Mesenteric fat pad (tissue), 1 donor: ENCODE measurements around the genes UBE2O and RHBDF2.

GRCh38 chr17:76248447-76248817 lies 8.1 kb upstream of the RNF157 start:
- PRO-cap = no peak

GRCh38 chr17:76382640-76383315 lies 1.6 kb upstream of the SPHK1 start:
- PRO-cap = bidirectional peak, plus-strand start at chr17:76383242, minus-strand start at chr17:76383026

DNA sequence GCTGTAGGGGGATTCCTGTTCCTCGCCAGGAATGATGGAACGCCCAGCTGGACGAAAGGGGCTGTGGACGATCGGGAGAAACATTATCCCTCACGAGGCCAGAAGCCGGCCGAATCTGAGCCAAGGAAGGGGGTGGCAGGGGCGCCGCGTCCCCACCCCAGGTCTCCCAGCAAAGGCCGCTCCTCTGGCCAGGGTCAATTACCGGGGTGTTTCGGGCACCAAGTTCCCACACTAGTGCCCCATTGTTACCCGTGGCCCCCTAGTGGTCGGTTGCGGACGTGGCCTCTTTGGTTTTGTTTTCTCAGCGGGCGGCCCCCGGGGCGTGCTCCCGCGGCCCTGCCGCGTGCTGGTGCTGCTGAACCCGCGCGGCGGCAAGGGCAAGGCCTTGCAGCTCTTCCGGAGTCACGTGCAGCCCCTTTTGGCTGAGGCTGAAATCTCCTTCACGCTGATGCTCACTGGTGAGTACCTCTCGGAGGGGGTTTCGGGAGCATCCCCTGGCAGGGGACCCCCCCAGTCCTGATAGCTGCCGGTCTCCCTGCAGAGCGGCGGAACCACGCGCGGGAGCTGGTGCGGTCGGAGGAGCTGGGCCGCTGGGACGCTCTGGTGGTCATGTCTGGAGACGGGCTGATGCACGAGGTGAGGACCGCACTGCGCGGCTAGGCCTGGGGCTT lies 1.4 kb downstream of the SPHK1 start:
- PRO-cap = no peak

DNA sequence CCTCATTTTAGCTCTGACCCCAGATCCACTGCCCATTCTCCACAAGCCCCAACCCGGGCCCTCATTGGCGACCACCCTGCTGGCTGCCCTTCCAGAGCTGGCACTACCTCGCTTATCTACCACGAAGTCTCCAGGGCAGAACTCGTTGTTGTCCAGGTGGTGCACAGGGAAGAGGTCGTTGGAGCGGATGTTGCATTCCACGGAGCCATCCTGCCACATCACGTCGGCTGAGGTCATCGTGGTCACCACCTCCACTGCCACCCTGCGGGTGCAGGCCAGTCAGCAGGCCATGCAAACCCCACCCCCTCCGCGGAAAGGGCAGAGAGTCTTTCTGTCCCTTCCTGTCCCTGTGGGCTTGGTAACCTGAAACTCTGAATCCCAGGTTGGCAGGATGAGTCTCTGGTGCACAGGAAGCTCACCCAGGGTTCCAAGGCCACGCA lies 14.3 kb downstream of the SPHK1 start:
- PRO-cap = no peak

DNA sequence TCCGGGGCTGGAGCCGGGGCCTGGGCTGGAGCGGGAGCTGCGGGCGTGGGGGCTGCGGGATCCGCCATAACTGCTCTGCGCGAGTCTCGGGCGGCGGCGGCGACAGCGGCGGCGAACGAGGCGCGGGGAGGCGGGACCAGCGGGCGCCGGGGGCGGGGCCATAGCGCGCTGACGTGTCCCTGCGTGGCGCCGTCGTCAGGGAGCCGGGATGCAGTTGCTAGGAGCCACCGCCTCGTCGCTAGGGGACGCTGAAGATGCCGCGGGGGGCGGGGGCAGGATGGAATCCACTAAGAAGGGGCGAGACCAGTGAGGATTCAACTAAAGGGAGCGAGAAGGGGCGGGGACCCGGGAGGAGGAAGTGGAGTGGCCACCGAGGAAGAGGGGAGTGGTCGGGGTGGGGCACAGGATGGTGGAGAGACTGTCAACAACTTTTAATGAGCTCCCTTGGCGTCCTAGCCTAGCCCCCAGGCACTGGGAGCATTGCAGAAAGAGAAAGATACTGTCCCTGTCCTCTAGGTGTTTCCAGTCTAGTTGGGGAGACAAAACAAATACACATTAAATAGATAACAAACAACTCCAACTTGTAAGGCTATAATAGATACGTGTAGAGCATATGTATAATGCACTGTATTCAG lies at the start of gene UBE2O:
Gene UBE2O, minus strand, starts transcription at position 79 of the 635 bp plus-strand sequence.
- PRO-cap = unidirectional peak, minus-strand start at position 77 of the sequence

GRCh38 chr17:76500515-76500884 lies 723 bp downstream of the RHBDF2 start:
- PRO-cap = no peak

- PRO-cap = bidirectional peak, plus-strand start at chr17:76501546, minus-strand start at chr17:76501354
These were observed at the start of gene RHBDF2 for GRCh38 chr17:76500885-76501750. Gene RHBDF2, minus strand, starts transcription at chr17:76501423.

- PRO-cap = no peak
These were observed 16.3 kb downstream of the CYGB start for GRCh38 chr17:76521184-76521586.

DNA sequence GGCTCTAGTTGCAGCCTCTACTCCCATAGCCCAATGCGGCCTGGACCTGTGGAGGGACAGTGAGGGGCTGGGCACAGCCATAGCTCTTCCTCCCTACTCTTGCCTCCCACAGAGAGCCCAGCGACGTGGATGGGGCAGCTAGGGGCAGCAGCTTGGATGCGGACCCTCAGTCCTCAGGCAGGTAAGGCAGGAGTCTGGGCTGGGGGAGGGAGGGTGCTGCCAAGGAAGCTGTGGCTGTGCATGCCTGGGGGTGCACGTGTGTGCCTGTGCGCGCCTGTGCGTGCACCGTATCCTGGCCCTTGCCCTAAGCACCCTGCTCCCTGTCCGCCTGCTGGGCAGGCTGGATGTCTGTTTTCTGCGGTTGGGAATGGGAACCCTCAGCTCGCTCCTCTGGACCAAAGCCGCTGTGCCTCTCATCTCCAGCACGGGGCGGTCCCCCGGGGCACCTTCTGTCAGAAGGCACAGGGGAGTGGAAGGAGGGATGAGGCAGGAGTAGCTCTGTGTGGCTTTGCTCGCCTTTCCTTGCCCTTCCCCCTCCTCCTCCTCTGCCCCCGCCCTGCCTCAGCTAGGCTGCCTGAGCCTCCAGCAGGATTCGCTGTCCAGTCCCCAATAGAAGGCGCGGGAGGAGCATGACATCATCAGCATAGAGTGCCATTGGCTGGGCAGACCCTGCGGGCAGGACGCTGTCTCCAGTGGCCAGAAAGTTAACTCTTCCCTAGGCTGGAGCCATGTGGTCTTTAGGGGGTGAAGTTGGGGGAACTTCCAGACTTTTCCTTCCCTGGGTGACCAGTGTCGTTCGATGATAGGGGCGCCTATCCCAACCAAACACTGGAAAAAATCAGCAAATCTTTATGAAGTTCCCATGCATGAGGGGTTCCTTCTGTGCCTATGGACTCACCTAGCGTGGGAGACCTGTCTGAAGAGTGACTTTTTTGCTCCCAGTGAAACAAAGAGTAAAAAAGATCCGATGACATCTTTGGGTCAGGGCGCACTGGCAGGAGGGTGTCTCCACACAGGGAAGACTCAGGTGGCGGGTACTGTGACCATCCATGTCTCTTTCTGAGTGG lies 882 bp downstream of the PRCD start:
- PRO-cap = unidirectional peak, minus-strand start at position 542 of the sequence

GRCh38 chr17:76563444-76563890 lies 22.2 kb downstream of the ST6GALNAC2 start:
- PRO-cap = no peak

DNA sequence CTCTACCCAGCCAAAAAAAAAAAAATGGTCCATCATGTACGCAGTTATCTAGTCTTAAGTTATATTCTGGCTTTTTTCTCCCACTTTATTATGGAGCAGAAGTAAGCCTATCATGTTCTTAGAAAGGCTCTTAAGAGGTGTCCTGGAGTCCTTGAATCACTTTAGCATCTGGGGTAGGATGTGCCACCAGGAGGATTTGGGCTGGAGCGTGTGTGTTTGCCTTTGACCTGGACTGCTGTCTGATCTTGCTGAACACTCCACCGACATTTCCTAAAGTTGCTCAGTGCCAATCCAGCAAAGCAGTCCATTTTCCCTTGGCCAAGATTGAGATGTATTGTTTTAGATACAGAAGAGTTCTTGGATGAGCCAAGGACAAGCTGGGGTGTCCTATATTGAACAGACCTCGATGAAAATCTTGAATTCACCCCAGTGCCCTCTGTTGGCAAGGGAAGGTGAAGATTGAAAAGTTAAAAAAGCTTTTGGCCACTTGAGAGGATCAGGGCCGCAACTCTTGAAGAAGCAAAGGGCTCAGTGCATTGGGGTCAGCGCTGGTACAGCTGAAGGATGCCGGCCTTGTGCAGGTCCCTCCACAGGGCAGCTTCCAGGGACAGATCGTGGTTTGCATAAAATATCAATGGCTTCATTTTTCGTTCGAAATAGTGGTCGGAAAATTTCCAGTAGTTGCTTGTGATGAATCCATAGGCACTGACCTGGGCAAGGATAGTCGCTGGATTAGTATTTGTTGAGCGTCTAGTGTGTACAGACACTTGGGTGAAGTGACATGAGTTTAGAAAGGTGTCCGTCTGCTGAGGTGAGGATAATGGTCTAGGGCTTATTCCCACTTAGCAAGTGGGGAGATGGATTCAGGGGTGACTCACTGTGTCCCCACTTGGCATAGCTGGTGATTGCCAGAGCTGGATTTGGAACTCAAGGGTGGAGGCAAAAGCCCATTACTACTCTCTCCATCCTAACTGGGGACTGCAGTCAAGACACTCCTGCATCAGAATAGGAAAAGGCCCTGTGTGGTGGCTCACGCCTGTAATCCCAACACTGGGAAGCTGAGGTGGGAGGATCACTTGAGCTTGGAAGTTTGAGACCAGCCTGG lies 19.7 kb downstream of the ST6GALNAC2 start:
- PRO-cap = no peak

- PRO-cap = unidirectional peak, plus-strand start at chr17:76585145
These were observed 826 bp downstream of the ST6GALNAC2 start for GRCh38 chr17:76584454-76585613.

- PRO-cap = no peak
These were observed 16.2 kb upstream of the ST6GALNAC2 start for GRCh38 chr17:76601780-76602279.

GRCh38 chr17:76614205-76614535 lies 28.5 kb upstream of the ST6GALNAC2 start:
- PRO-cap = no peak

DNA sequence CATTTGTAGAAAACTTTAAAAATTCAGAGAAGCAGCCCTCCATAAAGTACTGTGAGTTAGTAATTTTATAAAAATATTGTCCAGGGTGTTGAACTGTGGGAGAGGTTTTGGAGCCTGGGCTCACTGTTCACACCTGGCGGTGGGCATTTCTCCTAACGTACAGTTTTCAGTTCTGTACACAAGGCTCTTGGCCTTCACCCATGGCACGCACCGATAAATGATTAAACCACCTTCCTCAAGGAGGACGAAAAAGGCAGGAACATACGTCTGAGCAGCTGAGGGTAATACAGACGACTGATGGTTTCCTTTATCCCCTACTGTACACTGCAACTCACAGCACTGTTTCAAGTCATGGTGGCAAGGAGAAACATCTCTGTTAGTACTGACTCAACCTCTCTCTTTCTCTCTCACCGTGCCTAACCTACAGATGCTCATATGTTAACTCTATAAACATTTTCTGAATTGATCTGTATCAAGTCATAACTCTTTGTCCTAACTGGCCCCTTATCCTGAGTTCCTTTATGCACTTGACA lies 1.5 kb upstream of the ST6GALNAC1 start:
- PRO-cap = no peak

DNA sequence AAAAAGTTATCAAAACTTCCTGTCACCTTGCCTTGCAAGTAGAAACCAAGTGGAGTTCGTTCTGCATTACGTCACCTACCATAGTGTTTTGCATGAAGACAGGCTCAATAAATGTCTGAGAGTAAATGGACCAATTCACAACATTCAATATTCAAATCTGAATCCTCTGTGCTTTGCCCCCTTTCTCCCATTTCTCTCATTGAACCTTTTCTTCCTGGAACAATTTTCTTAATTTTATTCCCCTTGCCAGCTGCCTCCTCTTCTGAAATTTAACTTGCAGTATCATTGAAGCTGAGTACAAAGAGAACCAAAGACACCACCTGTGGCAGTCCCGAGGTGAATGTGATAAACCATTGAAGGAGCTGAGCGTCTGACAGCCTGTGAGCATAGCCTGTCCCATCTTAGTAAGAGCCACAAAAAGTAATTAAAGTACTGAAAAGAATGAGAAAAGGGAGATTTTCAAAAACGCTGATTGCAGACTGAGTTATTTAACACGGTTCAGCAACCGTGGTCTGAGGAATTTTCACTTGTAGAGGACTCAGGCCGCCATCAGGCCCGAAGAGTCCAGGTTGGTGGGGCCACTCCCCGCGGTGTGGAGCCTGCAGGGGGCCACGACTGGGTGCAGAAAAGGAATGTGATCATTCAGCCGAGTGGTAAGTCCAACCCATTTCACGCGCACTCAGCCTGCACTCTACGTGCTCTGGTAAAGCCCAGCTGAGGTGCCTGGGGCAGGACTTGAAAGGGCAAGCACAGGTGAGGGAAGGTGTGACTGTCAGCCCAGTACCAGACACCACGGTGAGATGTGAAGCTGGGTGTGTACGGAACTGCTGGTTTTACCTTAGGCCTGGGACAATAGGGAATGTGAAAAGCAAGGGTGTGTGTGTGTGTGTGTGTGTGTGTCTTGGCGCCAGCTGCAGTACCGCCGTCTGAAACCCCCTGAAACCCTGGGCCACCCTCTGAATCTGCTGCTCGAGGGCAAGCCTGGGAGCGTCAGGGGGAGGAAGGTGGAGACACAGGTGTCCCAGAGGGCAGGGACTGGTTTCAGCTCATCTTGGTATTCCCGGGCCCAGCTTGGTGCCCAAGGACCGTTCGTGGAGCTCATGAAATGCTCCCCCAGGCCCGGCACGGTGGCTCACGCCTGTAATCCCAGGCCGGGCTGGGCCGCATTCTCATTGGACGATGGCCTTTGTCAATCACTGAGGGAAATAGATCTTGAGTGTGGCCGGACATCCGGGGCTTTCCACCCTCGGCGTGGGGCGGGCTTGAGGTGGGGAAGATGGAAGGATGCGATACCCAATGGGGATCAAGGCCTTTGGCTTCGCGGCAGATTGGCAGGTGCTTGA lies 27.4 kb upstream of the ST6GALNAC1 start:
- PRO-cap = no peak

DNA sequence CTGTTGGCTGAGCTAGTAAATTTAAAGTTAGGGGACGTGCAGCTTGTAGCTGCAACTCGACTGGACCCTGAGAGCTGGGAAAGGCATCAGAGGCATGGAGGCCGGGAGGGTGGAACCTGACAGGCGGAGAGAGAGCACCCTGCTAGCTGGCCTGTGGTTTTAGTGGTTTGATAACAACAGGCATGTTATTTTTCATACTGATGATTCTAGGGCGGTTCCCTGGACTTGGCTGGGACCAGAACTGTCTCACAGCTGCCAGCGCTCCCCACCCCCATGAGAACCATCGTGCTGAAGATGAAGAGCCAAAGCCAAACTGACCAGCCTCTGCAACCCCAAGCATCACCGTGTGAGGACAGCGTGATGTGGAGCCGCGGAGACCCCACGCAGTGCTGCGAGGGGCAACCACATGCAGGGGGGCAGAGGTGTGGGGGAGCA lies 28.5 kb downstream of the MXRA7 start:
- PRO-cap = no peak

DNA sequence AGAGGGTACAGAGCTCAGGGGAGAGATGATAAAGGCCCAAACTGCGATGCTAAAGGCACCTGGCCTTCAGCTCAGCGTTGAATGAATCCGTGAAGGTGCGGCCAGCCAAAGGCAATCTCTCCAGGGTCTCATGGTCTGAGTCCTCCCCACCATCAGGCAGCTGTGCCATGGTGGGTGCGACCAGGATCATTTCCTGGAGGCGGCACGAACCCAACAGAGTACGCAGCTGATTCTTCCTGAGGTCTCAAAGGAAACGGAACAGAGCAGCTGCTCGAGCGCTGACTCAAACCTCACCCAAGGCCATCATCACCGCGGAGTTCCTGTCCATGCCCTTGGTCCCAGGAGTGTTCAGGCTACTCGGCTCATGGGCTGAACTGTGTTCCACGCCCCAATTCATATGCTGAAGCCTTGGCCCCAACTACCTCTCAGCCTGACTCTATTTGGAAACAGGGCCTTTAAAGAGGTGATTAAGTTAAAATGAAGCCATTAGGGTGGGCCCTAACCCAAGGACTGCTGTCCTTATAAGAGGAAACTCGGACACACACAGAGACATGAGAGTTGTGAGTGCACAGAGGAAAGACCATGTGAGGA lies 14.0 kb downstream of the MXRA7 start:
- PRO-cap = no peak

- PRO-cap = no peak
These were observed 9.1 kb downstream of the MXRA7 start for GRCh38 chr17:76701647-76702034.

GRCh38 chr17:76710518-76710851 lies 280 bp downstream of the MXRA7 start:
- PRO-cap = no peak